ENCODE measurements around the gene ITGA11.

DNA sequence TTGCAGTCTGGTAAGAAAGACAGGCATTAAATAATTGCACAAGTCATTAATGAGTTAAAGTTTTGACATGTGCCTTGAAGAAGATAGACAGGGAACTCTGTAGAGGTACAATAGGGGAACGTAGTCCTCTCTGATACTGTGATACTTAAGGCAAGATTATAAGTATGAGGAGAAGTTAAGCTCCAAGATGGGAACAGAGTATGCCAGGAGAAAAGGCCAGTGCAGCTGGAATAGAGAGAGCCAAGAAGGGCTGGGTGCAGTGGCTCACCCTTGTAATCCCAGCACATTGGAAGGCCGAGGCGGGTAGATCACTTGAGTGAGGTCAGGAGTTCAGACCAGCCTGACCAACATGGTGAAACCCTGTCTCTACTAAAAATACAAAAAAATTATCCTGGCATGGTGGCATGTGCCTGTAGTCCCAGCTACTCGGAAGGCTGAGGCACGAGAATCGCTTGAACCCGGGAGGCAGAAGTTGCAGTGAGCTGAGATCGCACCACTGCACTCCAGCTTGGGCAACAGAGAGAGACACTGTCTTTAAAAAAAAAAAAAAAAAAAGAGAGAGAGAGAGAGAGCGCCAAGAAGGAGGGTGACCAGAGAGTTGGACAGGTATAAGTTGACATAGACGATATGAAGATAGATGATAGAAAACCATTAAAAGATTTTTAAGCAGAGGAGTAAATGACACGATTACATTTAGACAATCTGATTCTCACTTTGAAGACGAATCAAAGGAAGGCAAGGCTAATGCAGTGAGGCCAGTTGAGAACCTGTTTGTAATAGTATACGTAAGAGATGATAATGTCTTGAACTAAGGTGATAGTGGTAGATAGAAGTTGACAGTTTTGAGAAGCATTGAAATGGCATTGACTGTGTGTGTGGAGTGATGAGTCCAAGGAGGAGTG lies 48.7 kb downstream of the CALML4 start:
- PRO-cap = no peak

DNA sequence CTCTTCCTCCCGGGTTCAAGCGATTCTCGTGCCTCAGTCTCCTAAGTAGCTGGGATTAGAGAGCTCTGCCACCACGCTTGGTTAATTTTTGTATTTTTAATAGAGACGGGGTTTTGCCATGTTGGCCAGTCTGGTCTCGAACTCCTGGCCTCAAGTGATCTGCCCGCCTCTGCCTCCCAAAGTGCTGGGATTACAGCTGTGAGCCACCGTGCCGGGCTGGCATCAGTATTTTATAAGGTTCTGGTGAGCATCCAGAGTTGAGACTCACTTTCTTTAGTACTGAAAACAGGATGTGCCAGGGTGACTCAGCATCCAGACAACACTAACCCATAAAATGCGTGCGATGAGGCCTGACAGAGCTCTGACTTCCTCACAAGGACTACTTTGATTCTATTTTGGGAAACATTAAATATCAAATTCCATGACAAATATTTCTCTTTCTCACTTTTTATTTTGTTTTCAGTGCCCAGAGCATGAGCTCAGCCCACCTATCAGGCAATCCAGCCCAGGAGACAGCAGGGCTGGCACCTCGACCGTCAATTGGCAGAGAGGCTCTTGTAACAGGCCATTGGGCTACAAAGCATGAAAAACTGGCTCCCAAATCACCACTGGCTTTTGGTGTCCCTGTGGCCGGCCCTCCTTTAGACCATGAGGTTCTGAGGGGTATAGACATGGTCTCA lies 74.9 kb downstream of the FEM1B start:
- PRO-cap = no peak

DNA sequence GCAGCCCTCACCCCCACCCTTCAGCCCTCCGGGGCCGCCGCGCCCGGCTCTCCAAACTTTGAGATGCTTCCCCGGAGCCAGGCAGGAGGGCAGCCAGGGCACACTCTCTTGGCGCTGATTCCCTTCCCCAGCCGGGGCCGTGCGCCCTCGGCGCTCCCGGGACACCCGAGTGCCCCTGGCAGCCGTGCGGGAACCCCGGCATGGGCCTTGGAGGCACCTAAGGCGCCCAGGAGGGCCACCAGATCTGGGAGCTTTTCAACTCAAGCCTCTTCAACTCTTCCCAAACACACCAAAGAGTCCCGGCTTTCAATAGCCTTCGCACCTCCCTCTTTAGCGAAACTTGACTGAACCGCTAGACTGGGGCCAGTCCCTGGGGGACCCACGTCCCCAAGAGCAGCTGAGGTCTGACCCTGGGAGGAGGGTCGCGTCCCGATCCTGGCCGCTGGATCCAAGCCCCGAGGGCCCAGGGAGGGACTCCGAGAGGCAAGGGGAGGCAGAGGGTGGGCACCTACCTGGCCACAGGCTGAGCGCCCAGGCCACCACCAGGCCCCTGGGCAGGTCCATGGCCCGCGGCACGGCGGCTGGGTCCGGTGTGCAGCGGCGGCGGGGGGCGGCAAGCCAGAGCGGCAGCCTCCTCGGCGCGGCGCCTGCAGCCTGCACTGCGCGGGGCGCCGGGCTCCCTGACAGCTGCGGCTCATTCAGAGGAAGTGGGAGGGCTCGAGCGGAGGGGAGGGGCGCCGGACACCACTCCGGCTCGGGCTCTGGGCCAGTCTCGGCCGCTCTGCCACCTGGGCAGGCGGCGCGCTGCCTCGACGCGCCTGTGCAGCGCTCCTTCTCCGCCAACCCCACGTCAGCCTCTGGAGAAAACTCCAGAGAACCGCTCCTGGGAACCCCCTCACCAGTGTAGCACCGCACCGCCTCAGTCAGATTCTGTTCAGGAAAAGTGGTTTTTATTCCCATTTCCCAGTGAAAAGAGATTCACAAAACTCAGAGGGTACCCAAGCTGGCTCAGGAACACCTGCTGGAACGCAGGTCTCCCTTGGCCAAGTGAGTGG lies at the start of gene ITGA11:
TSS of gene ITGA11 (minus strand) at position 661 of the 1,055 bp plus-strand sequence.
- PRO-cap = no peak

- PRO-cap = no peak
Measured at GRCh38 chr15:68481660-68482088, 49.7 kb upstream of the ITGA11 start.

DNA sequence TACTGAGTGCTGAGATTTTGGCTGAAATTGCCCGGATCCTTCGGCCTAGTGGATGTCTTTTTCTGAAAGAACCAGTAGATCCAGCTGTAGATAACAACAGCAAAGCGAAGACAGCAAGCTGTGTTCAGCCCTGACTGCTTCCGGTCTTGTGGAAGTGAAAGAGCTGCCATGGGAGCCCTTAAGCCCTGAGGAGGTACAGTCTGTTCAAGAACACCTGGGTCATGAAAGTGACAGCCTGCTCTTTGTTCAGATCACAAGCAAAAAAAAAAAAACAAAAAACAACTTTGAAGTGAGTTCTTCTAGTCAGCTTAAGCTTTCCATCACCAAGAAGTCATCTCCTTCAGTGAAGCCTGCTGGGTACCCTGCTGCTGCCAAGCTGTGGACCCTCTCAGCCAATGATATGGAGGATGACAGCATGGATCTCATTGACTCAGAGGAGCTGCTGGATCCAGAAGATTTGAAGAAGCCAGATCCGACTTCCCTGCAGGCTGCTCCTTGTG lies 13.4 kb upstream of the ANP32A start:
- PRO-cap = no peak

DNA sequence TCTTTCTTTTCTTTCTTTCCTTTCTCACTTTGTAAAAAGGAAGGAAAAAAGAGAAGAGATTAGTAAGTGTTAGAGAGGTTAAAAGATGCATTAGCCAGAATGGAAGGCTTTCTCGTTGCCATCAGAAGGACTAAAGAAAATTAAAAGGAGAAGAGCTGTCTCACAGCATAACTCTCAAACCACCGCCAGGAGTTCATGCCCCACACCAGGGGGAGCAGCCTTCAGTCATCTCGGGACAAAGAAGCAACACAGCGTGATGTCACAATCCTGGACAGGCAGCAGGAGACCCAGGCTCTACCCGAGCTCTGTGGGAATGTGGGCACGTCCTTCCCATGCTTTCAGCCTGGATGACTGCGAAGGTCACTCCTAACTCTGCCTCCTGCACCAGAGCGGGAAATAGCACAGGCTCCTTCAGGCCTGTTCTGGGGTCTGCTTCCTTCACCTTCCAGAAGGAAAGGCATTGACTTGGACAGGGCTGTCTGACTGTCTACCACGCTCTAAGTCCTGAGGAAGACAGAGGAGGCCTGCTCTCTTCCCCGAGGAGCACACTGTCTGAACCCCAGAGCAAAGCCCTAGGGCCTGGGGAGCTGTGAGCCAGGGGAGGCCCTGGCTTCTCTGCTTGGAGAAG lies 31.3 kb downstream of the NOX5 start:
- PRO-cap = no peak

- PRO-cap = no peak
Measured at GRCh38 chr15:69083936-69084647, 69.6 kb downstream of the NOX5 start.

GRCh38 chr15:69126032-69126468 lies 34.4 kb upstream of the GLCE start:
- PRO-cap = no peak

DNA sequence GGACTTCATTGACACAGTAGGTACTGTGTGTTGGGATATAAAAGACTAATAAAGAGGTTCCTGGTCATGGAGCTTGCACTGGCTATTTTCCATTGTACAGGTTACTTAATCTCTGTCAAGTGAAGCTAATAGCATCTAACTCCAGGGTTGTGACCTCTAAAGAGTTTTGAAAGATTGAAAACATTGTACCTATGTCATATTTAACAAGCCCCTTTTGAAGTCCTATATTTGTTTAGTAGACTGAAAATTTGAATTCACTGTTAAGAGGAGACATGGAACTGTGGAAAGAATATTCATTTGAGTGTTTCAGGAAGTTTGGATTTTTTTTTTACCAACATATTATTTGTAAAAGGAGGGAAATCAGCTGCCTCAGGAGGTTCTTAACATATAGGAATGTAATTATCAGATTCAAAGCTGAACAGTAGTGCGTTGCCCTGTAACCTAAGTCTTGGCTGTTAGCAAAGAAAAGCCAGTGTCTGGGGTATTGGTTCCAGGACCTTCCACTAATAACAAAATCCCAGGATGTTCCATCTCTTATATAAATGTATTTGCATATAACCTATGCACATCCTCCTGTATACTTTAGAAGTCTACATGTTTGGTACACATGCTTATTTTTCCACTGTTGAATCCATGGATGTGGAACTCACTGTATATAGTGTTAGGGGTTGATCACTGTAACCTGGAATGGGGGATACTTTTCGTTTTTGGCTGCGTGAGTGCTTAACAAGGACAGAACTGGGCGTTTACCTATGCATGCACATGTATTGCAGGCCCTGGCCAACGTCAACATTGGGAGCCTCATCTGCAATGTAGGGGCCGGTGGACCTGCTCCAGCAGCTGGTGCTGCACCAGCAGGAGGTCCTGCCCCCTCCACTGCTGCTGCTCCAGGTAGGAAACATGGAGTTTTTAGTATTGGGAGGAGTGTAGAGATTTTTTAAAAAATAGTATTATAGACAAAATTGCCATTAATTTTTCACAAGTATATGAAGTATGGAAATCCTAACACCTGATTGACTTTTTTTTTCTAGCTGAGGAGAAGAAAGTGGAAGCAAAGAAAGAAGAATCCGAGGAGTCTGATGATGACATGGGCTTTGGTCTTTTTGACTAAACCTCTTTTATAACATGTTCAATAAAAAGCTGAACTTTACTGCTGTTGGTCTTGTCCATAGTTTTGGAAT lies 2.2 kb downstream of the RPLP1 start:
- PRO-cap = no peak

DNA sequence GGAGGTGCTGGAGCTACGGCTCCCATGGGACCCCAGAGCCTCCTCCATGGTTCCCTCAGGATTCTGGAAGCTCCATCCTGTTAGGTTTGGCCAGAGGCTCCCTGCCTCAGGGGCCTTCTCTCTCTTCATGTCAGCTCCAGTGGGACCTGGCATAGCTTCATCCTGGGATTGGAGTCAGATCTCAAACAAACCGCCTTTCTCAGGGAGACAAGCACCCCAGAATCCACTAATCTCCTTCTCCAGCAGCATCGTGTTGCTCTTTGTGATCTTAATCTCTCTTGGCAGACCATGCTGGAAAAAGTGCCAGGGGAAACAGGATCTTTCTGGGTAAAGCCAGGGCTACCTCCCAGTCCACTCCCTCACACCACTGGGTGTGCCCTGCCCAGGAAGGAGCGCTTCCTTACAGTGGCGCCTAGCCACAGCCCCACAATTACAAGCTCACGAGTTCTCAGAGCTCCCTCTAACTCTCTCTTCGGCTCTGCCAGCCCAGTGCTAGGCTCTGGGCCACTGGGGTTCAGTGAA lies 32.2 kb downstream of the RPLP1 start:
- PRO-cap = no peak

DNA sequence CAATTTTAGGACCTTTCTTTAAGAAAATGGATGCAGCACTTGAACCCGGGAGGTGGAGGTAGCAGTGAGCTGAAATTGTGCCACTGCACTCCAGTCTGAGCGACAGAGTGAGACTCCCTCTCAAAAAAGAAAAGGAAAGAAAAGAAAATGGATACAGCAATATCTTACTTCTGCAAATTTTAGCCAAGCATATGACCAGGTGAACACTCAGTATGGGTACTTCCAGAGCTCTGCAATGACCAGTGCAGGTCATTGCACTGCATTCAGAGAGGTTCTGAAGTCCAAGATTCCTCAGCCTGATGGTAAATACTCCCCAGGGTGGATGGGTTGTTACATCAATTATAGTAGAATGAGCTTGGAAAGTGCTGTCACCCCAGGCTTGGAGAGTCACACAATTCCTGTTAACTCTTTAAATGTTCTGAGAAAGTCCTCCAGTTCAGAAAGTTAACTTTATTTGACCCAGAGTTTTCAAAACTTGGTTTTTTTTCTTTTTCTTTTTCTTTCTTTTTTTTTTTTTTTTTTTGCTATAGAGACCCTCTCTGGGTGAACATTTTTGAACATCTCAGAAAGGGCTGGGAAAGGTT lies 103.7 kb downstream of the RPLP1 start:
- PRO-cap = no peak

DNA sequence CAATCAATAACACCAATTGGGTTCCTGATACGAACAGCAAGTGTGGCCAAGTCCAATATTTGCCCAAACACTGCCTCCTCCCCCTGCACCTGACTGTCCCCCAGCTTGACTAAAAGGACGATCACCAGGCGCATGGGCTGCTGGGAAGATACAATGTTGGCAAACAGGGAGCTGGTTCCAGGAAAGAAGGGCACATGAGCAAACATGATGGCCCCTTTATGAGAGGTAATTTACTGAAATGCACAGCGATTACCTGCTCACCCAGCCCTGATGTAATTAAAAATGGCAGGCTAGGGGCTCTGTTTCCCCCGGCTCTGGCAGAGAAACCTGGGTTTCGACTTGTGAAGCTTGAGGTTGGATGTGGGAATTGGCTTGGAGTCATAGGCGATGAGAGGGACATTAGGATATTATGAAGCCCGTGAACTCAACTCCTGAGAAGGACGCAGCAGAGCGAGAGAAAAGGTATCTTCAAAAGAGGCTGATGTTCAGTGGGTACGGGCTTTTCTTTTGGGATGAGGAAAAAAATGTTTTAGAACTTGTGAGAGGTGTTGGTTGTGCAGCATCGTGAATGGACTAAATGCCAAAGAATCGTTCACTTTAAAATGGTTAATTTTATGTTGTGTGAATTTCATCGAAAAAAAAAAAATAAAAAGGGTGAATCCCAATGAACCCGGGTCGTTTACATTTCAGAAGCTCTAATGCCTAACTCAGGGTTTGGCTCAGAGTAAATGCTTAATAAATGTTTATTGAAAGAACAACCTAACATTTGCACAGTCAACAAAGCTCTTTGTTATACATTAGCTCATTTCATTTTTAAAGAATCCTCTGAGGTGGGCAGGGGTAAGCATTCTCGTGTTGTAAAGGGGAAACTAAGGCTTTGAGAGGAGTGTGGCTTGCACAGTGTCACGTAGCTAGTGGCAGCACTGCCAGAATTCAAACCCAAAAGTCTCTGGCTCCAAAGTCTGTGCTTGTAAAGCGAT lies 109.2 kb downstream of the RPLP1 start:
- PRO-cap = no peak

GRCh38 chr15:69592919-69593365 lies 140.3 kb downstream of the RPLP1 start:
- PRO-cap = no peak

DNA sequence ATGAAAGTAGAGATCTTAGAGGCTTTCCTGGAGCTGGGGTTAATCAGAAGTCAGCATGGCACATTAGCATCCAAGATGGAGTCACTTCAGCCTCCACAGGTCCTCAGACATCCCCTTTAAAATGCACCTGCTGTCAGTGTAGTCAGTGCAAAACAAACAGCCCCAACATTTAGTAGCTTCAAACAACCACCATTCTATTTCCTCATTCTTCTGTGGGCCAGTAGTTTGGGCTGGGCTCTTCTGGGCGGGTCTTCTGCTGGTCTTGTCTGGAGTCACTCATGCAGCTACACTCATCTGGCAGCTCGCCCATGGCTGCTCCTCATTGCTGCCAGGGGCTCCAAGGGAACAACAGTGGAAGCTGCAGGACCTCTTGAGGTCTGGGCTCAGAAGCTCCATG lies 99.9 kb downstream of the TLE3 start:
- PRO-cap = no peak

DNA sequence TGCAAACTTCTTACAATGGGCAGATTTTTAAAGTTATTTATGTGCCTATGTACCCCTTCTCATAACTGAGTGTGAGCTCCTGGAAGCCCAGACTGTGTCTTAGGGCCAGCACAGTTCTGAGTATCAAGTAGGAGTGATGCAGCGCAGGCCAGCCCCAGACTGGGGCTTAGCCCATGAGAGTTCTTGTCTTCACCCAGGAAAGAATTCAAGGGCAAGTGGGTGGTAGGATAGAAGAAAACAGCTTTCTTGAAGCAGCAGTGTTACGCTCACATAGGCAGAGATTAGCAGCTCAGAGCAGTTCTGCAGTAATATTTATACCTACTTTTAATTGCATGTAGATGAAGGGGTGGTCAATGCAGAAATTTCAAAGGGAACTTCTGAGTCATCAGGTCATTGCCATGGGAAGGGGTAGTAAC lies 74.9 kb downstream of the TLE3 start:
- PRO-cap = no peak

DNA sequence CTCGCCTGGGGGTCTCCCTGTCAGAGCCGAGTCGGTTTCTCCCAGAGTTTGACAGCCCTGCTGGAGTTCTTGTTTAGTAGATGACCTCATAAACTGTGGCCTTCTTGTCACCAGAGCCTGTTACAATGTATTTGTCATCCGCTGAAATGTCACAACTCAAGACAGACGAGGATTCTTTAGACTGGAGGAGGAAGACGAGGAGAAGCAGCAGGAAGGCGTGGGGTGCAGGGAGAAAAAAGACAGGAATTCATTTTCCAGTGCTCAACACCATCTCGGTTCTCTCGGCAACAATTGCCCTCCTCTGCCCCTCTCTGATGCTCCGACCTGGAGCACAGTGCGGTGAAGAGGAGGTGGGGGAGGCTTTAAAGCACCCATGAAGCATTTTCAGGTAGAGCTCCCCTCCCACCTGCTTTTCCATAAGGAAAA lies 47.7 kb downstream of the TLE3 start:
- PRO-cap = no peak

- PRO-cap = no peak
Measured at GRCh38 chr15:70062172-70062985, 35.3 kb downstream of the TLE3 start.

GRCh38 chr15:70093076-70094163 lies 4.3 kb downstream of the TLE3 start:
- PRO-cap = no peak

DNA sequence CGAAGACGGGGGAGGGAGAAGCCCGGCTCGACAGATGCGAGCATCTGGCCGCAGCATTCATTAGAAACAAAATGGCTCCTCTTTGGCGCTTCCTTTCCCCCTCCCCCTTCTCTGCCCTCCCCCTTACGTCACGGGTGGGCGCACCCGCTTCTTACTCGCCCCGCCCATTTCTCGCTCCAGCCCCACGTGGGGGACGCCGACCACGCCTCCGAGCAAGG lies 1.7 kb upstream of the TLE3 start:
- PRO-cap = bidirectional peak, plus-strand start outside the sequence, minus-strand start at position 62 of the sequence

DNA sequence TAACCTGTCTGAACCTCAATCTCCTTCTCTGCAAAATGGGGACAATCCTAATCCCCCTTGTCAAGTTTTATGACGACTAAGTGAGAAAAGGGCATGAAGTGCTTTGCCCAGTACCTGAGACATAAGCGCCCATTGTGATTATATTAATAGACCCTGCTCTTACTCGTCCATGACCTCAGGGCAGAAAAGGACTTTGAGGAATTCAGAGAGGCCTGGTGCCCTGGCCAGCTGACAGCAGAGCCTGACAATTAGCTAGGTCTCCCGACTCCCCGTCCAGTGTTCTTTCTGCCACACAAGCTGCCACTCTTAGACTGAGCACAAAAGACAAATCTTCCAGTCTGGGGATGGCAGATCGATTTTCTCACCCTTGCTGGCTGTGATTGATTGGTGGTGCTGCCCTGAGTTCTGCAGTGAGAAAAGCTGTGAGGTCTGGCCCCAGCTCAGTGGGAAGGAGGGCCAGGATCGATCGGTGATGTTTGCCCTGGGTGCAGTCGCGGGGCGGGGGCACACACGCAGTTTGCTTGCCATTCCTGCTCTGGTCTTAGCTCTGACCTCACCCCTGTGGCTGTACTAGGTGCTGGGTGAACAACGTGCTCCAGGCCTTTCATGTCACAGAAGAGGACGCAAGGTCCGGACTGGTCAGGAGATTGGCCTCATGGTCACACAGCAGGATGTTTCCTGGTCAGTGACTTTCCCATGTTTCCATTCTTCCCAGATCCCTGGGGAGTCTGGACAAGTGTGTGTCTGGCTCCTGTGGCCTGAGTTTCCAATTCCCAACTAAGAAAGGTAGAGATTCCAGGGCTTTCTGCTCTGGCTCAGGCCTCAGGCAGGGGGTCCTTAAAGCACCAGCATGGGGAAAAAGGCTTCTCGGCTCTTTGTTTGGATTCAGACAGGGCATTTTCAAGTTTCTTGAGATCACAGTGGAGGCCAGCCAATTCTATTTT lies 67.4 kb upstream of the TLE3 start:
- PRO-cap = no peak

All from neutrophil (primary cell).